Neuron (in vitro differentiated cells): ENCODE data around the genes F12 and DDX41.

DNA sequence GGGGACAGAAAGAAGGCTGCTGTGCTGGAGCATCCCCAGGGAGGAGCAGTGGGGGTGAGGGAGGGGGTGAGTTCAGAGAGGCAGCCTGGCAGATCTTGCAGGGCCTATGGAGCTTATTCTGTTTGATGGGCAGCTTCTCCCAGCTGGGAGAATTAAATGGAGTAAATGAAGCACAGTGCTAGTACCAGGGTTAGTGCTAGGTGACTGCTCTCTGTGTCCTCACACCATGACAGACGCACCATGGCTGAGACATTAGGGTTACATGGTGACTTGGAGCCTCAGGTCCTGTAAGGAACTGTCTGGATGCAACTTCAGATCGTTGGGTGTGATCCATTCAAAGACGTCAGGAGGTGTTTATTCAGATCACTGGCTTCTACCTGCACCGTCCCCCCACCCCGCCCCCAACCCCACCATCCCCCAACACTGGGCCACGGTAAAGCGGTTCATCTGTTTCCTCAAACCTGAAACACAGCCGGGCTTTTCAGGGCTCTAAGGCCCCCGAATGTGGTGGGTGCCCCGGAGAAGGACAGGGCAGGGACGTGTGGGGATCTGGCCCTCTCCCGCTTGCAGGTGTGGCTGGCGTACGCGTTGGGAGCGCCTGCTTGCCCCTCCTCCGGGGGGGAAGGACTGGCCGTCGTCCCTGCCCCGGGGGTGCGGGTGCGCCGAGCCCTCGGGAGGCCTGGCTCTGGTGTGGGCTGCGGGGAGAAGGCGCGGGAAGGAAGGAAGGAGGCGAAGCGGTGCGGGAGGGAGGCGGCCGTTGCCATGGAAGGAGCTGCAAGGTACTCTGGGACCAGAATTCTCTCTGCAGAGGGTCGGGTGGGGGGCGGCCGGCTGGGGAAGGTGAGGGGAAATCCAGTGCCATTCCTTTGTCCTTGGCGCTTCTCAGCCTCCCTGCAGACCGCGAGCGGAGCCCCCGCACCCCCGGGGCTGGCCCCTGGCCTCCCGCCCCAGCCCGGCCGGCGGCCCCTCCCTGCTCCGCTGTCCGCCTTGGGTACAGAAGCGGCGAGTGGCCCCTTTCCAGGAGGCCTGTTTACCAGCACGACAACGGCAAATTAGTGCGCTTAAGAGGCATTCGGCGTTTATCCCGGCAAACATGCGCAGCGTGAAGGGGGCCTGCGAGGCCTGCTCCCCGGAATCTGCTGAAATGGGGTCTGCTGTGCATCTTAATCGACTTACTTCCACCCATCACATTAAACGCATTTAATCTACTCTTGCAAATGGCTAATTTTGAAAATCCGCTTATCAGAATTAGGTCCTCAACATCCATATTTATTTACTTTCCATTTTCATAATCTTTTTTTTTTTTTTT lies 67.2 kb upstream of the UNC5A start:
- PRO-cap, result unidirectional peak, plus-strand start at position 807 of the sequence

DNA sequence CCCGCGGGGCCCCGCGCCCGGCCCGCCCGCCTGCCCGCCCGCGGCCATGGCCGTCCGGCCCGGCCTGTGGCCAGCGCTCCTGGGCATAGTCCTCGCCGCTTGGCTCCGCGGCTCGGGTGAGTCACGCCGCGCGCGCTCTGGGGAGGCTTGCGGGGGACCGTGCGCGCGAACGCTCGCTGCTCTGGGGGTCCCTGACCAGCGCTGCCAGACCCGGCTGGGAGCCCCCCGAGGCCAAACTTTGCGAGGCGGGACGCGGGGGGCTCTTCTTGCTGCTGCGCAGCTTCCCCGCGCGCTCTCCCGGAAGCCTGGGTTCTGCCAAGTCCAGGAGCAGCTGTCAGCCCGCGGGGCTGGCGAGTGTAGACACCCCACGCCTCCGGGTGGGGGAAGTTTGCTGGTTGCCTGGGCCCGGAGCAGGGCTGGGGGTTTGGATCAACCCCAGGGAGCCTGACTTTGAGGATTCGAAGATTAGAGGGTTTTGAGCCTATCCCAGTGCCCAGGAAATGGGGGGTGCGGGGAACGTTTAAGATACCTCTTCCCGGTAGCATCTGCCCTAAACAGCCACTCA lies 428 bp downstream of the UNC5A start:
- PRO-cap, result no peak

- PRO-cap, result no peak
Measured at GRCh38 chr5:176823859-176824369, 13.6 kb downstream of the UNC5A start.

- PRO-cap, result no peak
Measured at GRCh38 chr5:177087681-177088061, 956 bp downstream of the FGFR4 start.

DNA sequence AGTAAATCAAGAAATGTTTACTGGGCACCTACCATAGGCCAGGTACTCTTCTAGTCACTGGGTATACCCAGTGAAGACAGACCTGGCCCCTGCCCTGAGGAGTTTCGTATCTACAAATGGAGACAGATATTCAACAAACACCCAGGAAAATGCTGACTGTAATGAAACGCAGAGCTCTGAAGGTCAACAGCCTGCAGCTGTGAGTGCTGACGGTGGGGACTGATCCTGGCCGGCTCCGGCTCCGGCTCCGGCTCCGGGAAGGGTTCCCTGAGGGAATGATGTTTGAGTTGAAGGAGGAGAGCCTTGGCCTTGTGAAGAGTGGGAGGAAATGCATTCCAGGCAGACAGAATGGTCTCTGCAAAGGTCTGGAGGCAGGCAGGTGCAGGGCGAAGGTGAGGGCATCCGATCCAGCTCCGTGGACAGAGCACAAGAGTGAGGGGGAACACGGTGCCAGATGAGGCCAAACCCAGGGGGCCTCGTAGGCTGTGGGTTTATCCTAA lies 23.1 kb downstream of the FGFR4 start:
- PRO-cap, result no peak

GRCh38 chr5:177131411-177131591 lies 2.3 kb upstream of the NSD1 start:
- PRO-cap, result bidirectional peak, plus-strand start at chr5:177131839, minus-strand start at chr5:177131534

DNA sequence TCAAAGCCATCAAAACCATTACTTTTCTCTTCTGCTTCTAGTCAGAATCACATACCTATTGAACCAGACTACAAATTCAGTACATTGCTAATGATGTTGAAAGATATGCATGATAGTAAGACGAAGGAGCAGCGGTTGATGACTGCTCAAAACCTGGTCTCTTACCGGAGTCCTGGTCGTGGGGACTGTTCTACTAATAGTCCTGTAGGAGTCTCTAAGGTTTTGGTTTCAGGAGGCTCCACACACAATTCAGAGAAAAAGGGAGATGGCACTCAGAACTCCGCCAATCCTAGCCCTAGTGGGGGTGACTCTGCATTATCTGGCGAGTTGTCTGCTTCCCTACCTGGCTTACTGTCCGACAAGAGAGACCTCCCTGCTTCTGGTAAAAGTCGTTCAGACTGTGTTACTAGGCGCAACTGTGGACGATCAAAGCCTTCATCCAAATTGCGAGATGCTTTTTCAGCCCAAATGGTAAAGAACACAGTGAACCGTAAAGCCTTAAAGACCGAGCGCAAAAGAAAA lies 77.5 kb downstream of the NSD1 start:
- PRO-cap, result no peak

DNA sequence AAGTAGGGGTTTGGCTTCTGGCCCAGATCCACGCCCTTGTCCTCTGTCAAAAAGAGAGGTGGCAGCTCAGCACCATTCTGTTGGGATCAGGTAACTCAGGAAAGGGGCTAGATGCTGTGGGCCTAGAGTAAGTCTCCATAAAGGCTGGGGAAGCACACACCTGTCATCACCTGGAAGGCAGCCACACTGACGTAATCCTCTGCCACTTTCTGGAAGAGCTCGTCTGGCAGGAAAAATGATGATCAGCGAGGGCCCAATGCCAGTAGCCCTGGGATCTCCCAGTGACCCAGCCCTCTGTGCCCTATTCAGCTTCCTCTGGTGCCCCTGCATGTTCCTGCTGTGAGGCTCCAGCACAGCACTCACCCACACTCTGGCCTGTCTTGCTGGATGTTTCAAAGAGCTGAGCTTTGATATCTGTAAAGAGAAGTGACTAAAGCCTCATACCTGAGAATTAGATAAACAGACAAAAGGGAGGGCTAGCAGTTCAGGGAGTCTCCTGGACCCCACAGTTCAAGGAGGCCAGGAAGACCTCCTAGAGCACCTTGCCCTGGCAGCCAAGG lies 1.7 kb downstream of the RAB24 start:
- PRO-cap, result no peak

DNA sequence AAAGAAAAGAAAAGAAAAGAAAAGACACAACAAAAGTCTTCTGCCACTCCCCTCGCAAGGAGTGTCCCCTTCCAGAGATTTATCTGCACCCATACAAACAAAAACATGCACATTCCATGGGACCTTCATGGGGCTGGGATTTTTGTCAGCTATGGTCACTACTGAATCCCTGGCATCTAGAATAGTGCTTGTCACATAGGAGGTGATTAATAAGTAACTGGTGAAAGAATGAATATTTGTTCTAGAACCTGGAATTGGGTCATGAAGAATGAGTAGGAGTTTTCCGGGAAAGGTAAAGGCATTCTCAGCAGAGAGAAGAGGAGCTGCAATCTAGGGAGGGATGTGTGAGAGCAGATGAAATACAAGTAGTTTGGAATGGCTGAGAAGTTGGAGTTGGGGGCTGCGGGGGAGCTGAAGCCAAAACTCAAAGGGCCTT lies 2.8 kb upstream of the LMAN2 start:
- PRO-cap, result no peak

GRCh38 chr5:177399776-177400418 lies 564 bp downstream of the PFN3 start:
- PRO-cap, result no peak

- PRO-cap, result no peak
Measured at GRCh38 chr5:177405889-177406088, 3.6 kb downstream of the F12 start.

GRCh38 chr5:177409382-177409896 lies at the start of gene F12:
Gene F12, minus strand, starts transcription at chr5:177409564.
- PRO-cap, result no peak

DNA sequence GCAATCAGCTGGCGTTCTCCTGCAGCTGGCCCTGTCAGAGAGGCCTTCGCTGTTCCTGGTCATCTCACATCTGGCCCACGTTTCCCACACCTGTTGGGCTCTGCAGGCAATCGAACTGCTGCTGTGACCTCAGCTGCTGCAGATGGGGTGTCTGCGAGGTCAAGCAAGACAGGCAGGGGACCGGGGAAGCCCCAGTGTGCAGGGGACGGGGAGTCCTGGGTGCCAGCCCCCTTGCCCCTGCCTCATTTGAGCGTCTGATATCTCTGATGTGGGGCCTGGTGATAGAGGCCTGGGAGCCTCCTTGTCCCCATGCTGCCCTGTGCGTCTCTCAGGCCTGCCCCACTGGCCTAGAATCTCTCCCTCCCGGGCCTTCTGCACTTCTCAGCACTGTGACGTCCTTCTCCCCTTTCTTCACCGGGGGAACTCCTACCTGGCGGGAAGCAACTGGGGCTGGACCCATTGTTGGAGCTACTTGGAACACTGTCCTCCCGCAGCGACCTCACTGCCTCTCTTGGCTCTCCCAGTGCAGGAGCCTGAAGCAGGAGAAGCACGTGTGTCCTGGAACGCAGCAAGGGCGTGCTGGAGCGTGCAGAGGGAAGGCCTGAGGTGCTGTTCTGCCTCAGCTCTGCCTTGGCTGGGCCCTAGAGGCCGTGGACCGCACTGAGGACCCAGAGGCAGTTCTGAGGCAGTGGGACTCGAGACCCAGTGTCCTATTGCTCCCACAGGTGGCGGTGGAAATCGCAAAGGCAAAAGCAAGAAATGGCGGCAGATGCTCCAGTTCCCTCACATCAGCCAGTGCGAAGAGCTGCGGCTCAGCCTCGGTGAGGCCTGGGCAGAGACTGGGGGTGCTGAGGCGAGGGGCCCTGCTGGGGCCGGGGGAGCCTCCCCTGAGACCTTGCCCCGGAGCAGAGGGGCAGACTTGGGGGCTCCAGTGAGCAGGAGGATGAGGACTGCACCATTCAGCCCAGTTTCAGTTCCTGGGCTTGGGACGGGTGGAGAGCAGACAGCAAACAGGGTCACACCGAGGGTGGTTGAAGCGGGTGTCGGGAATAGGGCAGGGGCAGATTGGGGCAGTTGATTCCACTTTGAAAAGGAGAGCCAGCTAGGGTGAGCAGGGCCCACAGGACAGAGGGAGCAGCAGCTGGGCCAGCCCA lies 4.0 kb downstream of the GRK6 start:
- PRO-cap, result no peak

DNA sequence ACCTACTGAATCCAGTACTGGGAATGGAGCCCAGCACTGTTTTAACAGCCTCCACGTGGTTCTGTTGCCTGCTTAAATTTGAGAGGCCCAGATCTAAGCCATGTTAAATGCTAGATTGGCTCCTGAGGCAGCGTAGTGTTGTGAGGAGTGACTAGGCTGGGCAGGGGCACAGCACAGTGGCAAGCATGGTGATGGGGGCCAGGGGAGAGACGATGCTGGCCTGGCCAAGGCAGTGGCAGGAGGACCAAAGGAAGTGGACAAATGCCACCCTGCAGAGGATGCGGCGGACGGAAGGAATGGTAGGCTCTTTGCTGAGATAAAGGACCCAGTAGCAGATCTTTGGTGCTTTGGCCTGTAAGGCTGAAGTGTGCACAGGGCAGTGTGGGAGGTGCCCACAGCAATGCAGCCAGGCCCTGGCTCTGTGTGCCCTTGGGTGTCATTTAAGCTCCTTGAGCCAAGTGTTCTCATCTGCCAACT lies 4.3 kb downstream of the PRR7 start:
- PRO-cap, result no peak

DNA sequence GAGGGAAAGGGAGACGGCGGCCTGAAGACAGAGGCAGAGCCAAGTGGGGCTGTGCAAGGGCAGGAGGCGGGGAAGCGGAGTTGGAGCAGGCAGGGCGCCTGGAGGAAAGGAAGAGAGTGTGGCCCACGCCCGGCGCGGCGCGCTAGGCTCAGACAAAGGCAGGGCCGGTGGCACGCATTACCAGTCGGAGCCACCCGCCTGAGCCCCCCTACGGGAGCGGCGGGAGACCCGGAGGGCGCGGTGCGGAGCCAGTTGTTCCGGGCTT lies 7.4 kb downstream of the PRR7 start:
- PRO-cap, result no peak

DNA sequence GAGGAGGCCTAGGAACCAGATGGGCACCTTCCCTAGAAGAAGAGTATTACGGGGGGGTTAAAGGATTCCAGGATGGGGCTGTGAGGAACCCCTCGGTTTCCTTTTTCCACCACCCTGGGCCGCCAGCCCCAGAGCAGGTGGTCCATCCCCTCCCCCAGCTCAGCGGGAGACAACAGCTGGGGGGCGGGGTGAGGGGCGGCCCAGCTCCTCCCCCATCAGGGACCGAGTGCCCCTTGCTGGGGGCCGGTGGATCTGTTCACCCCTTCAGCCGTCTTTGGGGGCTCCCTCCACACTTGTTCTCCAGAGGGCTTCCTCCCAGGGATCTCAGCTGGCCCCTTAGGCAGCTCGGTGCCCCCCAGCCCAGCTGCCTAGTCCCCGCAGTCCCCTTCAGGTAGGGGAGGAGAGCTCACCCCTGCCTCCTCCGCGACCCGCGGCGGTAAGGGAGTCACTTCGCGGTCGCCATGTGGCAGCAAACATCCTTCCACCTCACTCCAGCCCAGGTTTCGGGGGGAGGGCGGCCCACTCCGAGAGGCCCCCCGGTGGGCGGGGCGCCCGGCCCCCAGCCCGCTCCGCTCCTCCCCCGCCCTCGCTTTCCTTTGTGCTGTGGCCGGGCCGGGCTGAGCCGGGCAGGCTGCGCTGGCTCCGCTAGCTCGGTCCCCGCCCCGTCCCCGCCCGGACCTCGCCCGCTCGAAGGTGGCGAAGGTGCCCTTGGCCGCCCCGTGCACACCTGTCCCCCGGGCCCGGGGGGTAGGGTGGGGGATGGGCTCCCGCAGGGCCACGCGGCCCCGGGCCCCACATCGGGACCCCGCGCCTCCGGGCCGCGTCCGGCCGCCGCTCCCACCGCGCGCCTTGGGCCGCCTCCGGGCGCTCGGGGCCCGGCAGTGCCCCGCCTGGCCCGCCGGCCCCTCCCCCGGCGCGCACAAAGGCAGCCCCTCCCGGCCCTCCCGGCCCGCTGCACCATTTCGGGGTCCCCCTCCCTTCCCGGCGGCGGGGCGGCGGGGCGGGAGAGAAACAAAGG lies 759 bp downstream of the DBN1 start:
- PRO-cap, result bidirectional peak, plus-strand start at position 599 of the sequence, minus-strand start at position 504 of the sequence; bidirectional peak, plus-strand start outside the sequence, minus-strand start at position 851 of the sequence

DNA sequence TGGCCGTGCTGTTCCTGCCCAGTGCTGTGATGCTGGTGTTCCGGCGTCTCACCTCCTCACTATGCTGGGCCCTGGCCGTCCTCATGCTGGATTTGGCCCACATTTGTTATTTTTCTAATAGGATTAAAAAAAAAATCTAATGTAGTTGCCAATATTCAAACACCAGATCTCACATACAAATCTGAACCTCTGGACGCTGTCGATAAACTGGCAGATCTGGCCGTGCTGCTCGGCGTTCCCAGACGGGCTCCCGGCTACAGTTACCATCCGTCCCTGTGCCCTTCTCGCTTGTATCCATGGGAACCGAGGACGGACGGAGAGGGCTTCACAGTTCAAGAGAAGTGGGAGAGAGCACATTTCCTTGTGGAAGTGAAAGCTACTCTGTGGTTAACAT lies 6.2 kb upstream of the DBN1 start:
- PRO-cap, result no peak

DNA sequence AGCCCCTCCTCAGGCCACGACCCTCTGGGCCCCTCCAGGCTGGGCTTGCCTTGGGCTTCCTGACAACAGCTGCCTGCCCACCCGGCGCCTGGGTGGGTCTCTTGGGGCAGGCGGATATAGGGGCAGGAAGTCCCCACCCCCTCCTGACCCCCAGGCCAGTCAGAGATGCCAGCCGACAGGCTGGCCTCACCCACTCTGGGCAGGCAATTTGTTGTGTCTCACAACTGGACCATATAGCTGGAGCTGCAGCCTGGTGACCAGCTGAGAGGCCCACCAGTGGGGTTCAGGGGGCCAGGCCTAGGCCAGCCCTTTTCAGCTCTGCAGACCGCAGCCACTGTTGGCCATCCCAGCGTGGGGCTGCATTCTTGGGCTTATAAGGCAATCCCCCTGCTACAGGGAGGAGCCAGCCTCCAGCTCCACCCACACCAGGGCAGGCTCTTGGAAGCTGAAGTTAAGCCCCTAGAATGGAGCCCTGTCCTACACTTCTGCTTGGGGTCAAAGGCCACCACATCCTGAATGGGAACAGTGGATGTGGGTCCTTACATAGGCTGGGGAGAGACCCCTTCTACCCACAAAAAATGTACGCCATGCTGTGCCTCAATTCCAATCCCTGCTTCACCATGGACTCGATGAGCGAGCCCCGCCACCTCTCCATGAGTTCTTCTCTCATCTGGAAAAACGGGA lies 1.9 kb downstream of the PDLIM7 start:
- PRO-cap, result bidirectional peak, plus-strand start at position 480 of the sequence, minus-strand start at position 320 of the sequence

GRCh38 chr5:177516860-177517860 lies at the start of gene DDX41:
Gene DDX41, minus strand, starts transcription at chr5:177516961.
- PRO-cap, result bidirectional peak, plus-strand start at chr5:177517216, minus-strand start at chr5:177516950; bidirectional peak, plus-strand start at chr5:177517341, minus-strand start at chr5:177517461

DNA sequence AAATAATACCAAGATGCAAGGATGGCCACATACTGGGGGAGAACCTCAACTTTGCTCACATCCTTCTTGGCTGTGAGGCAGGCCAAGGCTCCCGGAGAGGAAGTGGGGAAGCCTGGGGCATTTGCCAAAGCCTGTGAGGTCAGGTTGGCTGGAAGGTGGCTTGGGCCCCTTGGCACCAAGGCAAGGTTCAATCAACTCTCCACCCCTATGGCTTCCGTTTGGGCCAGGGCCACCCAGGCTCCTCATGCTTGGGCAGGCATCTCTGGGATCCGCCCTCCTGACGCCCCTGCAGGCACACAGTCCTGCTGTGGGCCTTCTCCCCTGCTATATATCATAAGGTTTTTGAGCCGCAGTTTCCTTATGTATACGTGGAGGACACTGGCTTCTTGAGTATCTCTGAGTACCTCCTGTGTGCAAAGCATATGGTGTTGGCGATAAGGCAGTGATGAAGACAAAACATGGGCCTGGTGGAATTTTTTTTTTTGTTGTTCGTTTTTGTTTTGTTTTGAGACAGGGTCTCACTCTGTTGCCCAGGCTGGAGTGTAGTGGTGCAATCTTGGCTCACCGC lies 3.5 kb upstream of the RMND5B start:
- PRO-cap, result no peak